Occipital lobe (tissue), 2 donors: ENCODE measurements around a stretch of chr12.

DNA sequence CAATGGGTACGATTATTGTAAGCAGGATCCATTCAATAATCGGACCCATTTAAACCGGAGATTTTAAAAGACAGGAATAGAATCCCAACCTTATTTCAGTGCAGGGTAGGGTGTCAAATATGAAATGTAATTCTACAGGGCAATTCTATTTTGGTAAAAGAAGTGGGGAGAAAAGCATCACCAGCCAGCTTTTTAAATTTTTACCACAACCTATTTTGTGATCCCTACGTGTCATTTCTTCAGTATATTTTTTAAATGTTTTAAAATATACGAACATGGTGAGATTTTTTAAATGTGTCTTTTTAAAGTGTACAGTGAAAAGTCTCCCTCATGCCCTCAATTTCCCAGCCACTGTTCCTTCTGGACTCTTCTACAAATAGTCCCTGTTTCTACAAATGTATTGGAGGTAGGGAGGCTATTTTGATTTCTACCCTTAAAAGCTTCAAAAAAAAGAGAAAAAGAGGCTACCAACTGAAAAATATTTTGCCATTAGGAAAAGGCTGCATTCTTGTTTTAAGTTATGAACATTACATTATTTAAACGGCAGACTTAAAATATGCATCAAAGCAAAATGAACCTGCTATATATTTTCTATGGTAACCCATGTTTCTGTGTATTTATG is 1.2 kb upstream of the UBC start:
- RAMPAGE, long total RNA: no peak

DNA sequence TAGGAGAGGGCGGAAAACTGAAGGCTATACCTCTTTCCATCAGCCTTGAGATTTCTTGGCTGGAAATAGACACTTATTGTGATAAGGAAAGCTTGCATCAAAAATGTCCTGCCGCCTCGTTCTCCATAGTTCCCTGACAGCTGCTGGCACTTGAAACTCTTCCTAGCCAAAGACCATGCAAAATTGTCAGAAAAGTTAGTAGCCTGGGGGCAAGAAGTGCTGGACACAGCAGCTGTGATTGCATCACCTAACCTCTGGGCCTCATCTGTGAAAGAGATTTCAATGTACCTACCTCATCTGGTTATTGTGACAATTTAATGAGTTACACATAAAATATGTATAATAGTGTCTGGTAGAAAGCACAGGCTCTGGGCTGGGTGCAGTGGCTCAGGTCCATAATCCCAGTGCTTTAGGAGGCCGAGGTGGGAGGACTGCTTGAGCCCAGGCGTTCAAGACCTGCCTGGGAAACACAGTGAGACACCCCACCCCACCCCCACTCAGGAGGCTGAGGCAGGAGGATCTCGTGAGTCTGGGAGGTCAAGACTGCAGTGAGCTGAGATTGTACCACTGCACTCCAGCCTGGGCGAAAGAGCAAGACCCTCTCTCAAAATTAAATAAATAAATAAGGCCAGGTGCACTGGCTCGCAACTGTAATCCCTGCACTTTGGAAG is 9.8 kb upstream of the UBC start:
- RAMPAGE, long total RNA: no peak

DNA sequence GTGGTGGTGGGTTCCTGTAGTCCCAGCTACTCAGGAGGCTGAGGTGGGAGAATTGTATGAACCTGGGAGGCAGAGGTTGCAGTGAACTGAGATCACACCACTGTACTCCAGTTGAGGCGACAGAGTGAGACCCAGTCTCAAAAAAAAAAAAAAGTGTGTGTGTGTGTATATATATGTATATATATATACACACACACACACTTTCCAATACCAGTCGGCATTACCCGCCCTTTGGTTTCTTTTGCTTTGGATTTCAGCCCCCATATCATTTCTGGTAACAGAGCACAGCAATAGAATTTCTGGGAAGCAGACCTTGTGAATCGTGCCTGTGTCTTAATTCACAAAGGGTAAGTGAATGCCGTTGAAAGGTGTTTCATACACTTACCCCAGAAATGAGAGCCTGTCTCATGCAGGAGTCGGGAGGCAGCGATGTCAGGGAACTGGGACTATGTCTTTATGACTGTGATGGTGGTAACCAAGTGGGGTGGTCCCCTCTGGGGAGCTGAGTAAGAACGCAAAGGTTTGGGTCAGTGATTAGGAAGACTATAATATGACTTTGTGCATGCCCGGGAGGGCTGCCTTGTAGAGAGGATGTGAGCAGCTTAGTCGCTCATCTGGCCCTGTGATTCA is 35.7 kb upstream of the AACS start:
- RAMPAGE, long total RNA: no peak

DNA sequence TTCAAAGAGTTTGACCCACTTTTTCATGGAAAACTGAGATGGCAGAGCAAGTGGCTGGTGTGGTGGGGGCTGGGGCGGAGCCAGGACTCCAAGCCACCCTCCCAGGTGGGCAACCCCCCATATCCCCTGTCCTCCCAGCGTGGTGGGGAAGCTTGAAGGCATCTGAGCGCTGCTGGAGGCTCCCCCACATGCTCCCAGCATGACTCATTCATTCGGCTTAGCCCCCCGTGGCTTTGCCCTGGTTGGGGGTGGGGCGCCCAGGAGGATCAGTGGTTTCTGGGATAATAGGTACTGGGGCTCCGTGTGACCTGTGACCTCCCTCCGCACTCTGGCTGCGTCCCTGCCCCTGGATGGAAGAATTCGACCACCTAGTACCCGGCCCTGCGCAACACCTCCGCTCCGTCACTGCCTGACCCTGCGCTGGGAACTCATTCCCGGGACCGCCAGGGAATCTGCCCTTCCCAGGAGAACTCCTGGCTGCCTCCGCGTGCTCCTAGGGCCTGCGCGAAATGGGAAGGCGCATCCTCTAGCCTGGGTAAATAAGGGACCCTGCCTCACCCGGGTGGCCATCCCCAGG is 887 bp upstream of the TMEM132B start:
- RAMPAGE, long total RNA: no peak

GRCh38 chr12:125191973-125192380 is 5.8 kb downstream of the TMEM132B start:
- RAMPAGE, long total RNA: no peak

- RAMPAGE, long total RNA: no peak
These were observed 787.6 kb downstream of the TMEM132B start for GRCh38 chr12:125973913-125974112.

DNA sequence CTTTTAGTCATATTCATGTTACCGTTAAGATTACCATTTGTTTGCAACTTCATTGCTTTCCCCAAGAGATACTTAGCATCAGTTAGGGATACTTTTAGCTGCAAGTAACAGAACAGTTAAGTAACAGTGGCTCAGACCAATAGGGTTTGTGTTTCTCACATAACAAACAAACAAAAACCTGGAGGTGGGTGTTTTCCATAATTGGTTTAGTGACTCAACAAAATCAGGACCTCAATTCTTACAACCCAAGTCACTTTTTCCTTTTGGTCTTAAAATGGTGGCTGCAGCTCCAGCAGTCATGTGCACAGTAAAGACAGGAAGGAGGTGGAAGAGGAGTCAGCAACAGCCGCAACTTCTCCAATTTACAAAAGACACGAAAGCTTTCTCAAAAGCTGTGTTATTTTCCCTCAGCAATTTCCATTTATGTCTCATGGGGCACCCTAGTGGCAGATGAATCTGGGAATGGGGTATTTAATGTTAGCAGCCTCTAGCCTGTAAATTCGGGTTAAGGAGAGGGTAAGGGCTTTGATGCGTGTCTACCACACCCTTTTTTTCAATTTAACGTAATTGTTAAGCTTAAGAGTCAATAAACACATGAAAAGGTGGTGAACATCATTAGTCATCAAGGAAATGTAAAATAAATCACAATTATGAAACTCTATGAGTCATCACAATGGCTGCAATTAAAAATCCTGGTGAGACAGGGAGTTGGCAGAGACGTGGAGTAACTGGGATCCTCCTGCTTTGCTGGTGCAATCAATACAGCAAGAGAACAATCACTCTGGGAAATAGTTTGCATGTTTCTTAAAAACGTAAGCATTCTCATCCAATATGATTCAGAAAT is 865.3 kb downstream of the TMEM132B start:
- RAMPAGE, long total RNA: no peak

DNA sequence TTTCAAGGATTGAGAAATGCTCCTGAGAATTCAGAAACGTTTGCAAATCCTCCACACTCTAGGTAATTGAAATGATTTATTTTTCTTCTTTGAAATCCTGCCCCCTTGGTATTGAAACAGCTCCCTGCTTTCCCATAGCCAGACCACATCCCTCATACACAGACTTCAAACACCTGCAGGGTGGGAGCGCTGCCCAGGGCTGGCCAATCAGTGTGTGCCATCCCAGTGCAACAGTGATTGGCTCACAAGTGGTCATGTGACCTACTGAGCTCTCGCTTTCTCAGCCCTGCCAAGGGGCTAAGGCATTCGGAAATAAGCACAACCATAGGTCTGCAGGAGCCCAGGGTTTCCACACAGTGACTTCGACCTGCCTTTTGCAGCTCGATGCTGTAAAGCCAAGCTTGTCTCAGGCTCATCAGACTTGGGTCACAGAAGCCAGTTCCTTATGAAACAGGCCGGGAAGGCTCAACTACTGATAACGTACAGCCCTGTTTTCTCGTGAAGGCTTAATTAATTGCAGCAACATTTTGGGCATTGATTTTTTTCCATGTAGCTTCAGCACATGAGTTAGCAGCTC is 970.6 kb downstream of the TMEM132B start:
- RAMPAGE, long total RNA: no peak

DNA sequence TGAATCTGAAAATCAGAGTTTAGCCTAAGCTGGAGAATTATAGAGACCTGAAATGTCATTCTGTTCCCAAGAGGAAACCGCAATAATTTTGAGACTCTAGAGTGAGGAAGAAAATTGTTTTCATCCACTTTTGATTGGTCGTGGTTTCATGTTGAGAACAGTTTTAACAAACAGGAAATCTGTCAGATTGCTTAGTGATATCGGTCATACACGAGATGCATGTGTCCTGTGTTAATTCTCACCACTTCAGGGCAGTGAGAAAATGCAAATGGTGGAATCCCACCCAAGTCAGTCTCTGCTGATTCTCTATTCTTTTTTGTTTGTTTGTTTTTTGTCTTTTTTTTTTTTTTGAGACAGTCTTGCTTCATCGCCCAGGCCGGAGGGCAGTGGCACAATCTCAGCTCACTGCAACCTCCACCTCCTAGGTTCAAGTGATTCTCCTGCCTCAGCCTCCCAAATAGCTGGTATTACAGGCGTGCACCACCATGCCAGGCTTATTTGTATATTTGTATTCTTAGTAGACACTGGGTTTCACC is 1498.4 kb upstream of the TMEM132C start:
- RAMPAGE, long total RNA: no peak

- RAMPAGE, long total RNA: no peak
These were observed 1367.0 kb upstream of the TMEM132C start for GRCh38 chr12:126899938-126900470.

DNA sequence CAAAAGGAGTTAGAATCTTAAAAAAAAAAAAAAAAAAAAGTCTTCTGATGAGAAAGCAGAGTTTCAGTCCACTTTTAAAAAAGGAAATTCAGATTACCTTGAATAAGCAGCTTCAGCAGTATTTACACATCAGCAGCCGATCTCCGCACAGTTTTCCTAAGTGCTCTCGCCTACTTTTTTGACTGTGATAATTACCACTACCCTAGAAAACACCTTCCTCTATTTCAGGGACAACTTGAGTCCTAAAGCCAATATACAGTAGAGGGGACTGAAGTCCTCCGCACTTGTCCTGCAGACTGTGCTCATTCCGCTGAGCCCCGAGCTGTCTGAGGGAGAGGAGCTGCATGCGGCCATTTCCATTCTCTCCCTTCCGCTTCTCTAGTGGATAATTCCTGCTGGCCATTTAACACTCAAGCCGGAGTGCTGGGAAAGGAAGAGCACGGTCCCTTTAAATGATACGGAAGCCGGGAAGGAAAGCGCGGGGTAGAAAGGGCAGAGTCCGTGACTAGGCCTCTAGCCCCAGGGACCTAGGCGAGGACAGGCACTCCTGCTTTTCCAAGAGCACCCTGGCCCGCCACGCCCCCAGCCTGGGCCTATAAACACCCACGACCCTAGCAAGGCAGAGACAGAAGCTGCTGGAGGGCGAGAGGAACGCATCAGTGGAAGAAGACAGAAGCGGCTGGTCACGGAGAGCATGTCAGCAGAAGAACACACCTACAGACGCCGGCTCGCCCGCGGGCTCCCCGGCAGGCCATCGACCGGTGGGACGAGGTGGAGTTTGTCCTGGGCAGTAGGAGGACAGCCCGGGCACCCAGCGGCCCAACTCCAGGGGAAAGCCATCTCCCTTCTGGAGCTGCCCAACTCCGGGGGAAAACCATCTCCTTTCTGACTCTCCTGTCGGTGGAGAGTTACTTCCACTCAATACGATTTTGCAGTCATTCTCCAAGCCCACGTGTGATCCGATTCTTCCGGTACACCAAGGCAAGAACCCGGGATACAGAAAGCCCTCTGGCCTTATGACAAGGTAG is 1206.7 kb upstream of the TMEM132C start:
- RAMPAGE, long total RNA: no peak

DNA sequence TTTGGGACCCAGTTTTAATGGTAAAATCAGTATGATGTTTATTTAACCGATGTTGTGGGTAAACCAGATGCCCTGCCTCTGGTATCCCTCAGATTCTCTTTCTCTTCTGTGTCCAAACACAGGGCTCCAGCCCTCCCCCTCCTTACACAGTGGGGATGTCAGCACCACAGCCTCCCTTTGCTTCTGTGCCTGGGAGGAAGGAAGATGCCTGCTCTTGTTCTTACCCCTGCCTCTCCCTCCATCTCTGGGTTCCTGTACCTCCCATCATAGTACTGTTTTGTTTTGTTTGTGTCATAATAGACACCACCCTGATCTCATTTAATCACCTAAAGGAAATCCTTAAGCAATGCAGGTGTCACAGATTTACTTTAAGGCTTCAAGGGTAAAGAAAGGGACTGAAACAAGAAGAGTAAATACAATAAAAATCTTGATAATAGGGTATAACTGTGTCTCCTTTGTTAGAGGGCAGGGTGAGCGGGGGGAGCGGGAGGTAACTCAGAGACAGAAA is 1204.9 kb upstream of the TMEM132C start:
- RAMPAGE, long total RNA: no peak

GRCh38 chr12:127162812-127163012 is 1104.3 kb upstream of the TMEM132C start:
- RAMPAGE, long total RNA: no peak

- RAMPAGE, long total RNA: no peak
These were observed 738.6 kb upstream of the TMEM132C start for GRCh38 chr12:127528351-127528722.

DNA sequence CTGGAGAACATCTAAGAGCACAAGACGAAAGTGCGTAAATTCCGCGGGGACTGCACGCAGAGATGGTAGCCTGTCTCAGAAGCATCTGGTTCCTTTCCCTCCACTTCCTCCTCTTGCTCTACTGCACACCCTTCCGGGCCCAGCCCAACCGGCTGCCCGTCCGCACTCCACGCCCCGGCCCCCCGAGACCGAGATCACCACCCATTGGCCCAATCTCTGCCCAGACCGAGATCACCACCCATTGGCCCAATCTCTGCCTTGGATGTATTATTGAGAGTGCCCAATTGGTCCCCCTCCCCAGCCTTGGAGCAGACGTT is 75.7 kb upstream of the TMEM132C start:
- RAMPAGE, long total RNA: no peak

GRCh38 chr12:128486889-128487283 is 219.9 kb downstream of the TMEM132C start:
- RAMPAGE, long total RNA: no peak

DNA sequence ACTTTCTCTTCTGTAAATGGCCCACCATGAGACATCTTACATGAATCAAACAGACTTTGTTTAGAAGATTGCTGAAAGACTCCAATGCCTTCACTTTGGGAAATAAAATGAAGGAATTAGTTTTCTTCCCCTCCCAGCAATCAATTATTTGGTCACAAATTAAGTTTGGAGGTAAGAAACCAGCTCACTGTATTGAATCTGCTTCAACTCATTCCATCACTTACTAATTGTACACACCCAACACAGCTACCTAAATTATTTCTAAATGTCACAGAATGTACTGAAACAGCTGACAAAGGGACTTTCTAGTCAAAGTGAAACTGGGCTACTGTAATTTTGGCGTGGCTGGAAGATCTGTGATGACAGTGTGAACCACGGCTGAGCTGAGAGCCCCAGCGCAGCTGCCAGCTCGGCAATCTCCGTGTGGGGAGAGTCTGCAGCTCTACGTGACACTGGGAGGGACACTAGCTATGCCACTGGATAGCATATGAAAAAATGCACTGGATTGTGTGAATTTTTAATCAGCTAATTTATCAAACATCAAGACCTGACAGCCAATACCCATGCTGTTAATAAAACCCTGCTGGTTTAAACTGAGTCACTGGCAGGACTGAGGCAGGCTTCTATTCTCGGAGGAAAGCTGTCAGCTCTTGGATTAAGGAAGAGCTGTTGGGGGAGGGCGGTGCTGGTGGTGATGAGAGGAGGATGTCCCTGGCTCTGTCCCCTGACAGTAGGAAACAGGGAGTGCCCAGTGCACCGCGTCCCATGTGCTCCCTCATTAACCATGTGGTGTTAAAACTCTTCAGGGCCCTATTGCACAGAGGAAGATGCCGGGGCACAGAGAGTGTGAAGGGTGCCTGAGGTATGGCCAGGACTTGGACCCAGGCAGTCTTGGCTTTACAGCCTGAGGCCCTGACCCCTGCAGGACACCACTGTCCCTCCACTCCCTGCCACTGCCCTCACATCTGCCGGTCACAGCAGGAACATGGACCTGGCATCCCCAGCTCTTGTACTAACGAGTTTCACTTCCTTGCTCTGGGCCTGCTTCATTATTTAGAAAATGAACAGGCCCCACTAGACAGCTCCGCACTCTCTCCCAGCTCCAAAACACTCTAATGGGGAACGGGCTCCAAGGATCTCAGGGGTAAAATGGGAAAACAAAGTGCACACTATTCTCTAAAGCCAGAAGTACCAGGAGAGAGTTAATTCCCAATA is 13.3 kb downstream of the SLC15A4 start:
- RAMPAGE, long total RNA: no peak

GRCh38 chr12:128864718-128865317 is 11.5 kb downstream of the GLT1D1 start:
- RAMPAGE, long total RNA: no peak

DNA sequence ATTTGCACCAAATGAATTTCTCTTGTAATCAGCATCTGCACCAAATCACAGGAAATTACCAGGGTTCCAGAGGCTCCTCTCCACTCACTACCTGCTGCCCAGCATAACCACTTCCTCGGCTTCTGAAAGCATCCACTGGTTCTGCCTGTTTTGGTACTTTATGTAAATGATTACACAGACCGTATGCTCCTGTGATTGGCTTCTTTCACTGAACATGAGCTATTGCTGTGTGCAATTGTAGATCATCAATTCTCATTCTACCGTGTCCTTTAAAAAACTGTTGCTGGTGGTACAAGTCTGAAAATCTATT is 522.1 kb downstream of the TMEM132D start:
- RAMPAGE, long total RNA: no peak

GRCh38 chr12:129874536-129874840 is 29.3 kb downstream of the TMEM132D start:
- RAMPAGE, long total RNA: no peak